Adrenal gland (tissue), 7 donors: Measurements from ENCODE around the gene ATG2B.

DNA sequence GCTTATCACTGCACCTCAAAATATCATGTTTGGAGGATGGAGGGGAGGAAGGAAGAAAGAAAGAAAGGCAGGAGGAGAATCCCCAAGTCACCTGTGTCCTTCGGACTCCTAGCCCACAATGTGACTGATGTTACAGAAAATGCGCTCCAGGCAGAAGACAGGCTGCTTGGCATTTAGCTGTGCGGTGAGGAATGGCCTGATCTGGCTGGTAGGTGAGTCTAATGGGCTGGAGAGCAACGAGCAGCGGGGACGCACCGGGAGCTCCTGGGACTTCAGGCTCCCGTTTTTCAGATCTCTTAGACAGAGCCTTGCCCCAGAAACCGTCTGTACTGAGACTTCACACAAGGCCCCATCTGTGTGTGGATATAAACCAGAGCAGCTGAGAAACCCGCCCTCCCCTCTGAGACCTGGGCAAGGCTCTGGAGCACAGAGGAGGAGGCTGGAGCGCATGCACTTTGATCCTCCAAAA is 66.4 kb downstream of the C14orf132 start:
- PRO-cap, 3 experiments, result no peak in any of the 3 experiments
- RAMPAGE, long total RNA, 4 experiments, result no peak in any of the 4 experiments
- RRBS, result no CpG with 5 or more reads among the region's 11 CpGs

- PRO-cap, 3 experiments, result no peak in any of the 3 experiments
- RAMPAGE, long total RNA, 4 experiments, result no peak in any of the 4 experiments
- RRBS, result no CpG with 5 or more reads among the region's 2 CpGs
These were observed 37.3 kb upstream of the BDKRB2 start for GRCh38 chr14:96167395-96167765.

GRCh38 chr14:96197895-96198399 is 6.7 kb upstream of the BDKRB2 start:
- PRO-cap, 3 experiments, result no peak in any of the 3 experiments
- RAMPAGE, long total RNA, 4 experiments, result no peak in any of the 4 experiments
- RRBS, result no CpG with 5 or more reads among the region's 12 CpGs

GRCh38 chr14:96252222-96252741 is 3.7 kb upstream of the BDKRB1 start:
- PRO-cap, 3 experiments, result no peak in any of the 3 experiments
- RAMPAGE, long total RNA, 4 experiments, result no peak in any of the 4 experiments
- RRBS, result no CpG with 5 or more reads among the region's 15 CpGs

GRCh38 chr14:96284454-96284790 is 28.4 kb downstream of the BDKRB1 start:
- PRO-cap, 3 experiments, result no peak in any of the 3 experiments
- RAMPAGE, long total RNA, 4 experiments, result no peak in any of the 4 experiments
- RRBS, result no CpG with 5 or more reads among the region's 1 CpG

DNA sequence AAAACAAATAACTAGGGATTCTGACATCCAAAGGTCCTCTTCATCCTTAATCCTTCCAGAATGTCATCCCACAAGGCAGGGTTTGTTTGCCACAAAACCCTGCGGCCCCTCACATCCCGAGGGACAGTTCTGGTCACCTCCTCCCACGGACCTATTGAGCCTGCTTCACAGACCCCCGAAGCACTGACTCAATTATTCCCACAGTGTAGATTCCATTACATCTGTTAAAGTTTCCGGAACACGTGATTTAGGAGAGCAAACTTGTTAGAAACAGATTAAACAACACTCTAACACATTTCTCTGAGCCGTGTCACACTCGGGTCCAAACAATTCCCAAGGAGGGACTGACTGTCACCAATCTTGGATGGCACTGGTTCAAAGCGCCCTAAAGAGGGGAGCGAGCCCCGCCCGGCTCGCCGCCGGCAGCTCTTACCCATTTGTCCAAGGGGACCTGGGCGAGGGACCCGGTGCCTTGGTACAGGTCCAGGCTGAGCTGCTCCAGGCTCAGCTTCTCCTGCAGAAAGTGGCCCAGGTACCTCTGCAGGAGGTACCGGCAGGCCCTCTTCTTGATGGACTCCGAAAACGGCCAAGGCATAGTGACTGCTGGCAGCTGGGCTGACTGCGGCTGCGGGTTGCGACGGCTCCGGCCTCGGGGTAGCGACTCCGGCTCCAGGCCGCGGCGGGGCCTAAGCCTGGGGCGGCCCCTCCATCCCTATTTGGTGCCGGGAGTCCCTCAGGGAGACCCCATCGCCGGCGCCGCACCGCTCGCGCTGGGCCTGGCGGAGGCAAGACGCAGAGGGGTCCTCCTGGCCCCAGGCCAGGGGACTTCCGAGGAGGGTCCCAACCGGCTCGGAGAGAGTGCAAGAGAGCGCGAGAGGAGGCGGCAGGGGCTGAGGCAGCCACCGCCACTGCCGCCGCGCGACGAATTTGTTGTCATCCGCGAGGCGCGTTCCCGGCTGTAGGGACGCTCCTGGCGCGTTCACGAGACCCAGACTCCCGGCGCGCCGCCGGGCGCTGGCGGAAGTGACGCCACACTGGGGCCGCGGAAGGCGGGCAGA is at the start of gene ATG2B:
Gene ATG2B (minus strand): TSS at position 960 of the 1,058 bp plus-strand sequence.
- PRO-cap, 3 experiments, result peak in 3 of 3 experiments; most common plus-strand start position 313 of the sequence (in 1); most common minus-strand start position 960 of the sequence (in 3)
- RAMPAGE, long total RNA, 4 experiments, result start-site peak on the minus strand in 4 of 4 experiments, centred at positions 963 to 972 of the sequence, 115 to 527 reads per replicate
- RRBS, result 2% methylated on average over 45 of the region's 74 CpGs

DNA sequence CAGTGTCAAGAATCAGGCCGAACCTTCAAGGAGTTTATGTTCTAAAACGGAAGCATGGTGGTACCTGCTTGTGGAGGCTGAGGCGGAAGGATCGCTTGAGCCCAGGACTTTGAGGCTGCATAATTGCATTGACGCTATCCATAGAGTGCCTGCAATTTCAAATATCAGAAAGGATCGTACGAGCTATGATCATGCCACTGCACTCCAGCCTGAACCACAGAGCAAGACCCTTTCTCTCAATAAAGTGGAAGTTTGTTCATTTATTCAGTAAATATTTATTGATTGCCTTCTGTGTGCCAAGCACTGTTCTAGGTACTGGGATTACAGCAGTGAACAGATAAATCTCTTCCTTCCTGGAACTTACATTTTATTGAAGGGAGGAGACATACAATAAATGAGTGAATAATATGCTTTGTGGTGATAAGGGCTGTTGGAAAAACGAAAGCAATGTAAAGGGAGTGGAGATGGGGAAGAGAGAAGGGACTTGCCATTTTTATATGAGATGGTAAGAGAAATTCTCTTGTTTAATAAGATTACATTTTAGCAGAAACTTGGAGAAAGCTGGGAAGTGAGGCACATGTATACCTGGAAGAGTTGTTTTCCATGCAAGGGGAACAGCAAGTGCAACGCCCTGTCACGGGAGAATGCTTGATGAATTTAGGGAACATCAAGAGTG is 1.6 kb downstream of the GSKIP start:
- PRO-cap, 3 experiments, result no peak in any of the 3 experiments
- RAMPAGE, long total RNA, 4 experiments, result no peak in any of the 4 experiments
- RRBS, result no CpG with 5 or more reads among the region's 10 CpGs

GRCh38 chr14:96860313-96861176 is 63.4 kb downstream of the VRK1 start:
- PRO-cap, 3 experiments, result no peak in any of the 3 experiments
- RAMPAGE, long total RNA, 4 experiments, result no peak in any of the 4 experiments
- RRBS, result no CpG with 5 or more reads among the region's 2 CpGs

GRCh38 chr14:96962160-96962880 is 165.1 kb downstream of the VRK1 start:
- PRO-cap, 3 experiments, result no peak in any of the 3 experiments
- RAMPAGE, long total RNA, 4 experiments, result no peak in any of the 4 experiments
- RRBS, result no CpG with 5 or more reads among the region's 3 CpGs

DNA sequence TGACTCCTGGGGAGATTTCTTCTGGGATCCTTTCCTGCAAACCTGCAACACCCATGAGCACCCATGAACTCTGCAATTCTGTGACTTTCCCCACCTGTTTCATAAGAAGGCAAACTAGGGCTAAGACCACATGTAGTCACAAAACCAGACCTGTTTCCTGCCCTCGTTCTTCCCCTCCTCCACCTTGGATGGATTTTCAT is 1084.7 kb downstream of the BCL11B start:
- PRO-cap, 3 experiments, result no peak in any of the 3 experiments
- RAMPAGE, long total RNA, 4 experiments, result no peak in any of the 4 experiments
- RRBS, result no CpG with 5 or more reads among the region's 1 CpG

GRCh38 chr14:98845066-98845490 is 426.9 kb downstream of the BCL11B start:
- PRO-cap, 3 experiments, result no peak in any of the 3 experiments
- RAMPAGE, long total RNA, 4 experiments, result no peak in any of the 4 experiments
- RRBS, result no CpG with 5 or more reads among the region's 4 CpGs

GRCh38 chr14:99229515-99230007 is 42.4 kb downstream of the BCL11B start:
- PRO-cap, 3 experiments, result no peak in any of the 3 experiments
- RAMPAGE, long total RNA, 4 experiments, result no peak in any of the 4 experiments
- RRBS, result no CpG with 5 or more reads among the region's 11 CpGs

DNA sequence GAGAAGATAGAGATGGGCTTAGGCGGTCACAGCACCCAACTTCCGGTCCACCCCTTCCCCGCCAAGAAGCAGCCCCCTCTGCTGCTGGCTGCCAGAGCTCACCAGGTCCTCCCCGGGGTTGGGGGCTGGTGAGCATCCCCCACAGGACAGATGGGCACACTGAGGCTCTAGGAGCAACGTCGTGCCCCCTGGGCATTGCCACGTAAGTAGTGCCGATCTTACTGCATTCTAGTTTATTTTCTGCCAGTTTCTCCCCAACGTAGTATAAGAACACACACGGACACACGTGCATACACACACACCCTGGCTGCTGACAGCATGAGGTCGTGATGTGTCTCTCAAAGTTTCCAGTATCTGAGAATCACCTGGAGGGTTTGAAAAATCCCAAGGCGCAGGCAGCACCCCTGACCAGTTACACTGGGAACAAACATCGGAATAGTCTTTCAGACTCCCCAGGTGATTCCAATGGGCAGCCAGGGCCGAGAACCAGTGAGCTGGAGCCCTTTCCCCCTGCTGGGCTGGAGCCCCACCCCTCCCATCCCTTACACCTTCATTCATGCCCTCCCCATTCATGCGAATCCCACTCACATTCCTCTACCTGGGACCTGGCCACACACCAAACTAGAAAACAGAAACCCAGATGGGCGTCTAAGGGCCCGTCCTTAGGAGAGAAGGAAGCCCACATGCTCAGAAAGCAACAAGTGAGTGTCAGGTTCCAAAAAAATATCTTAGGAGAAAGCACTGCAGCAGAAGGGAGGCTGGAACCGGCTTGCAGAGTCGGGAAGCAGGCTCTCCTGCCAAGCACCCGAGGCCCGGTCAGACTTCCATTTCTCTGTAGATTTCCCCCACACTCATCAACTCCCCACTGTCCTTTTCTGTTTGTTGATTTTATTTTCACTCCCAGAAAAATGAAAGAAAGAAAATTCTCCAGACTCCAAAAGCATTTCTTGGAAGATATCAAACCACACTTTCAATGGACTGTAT is 13.8 kb downstream of the BCL11B start:
- PRO-cap, 3 experiments, result no peak in any of the 3 experiments
- RAMPAGE, long total RNA, 4 experiments, result no peak in any of the 4 experiments
- RRBS, result 59% methylated on average over 7 of the region's 22 CpGs

DNA sequence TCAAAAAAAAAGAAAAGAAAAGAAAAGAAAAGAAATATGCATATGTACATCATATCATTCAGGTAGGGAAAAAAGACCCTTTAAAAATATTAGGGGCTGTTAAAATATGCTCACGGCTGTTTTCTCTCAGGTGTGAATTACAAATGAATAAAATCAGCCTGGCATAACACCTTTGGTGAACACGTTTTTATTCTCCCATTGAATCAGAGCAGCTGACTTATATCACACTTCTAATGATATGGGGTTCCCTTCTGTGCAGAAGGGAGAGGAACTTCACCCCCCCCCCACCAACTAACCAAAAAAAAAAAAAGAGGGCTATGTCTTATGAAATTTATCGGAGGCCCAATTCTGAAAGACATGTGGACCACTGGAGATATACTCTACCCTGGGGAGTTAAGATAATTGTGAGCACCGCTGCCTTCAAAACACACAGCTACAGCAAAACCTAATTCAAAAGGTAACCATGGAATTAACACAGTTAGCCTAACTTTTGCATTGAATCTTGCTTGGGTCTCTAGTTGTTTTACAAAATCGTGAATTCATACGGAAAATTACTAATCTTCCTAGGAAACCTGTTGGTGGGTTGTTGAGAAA is 4.6 kb downstream of the BCL11B start:
- PRO-cap, 3 experiments, result no peak in any of the 3 experiments
- RAMPAGE, long total RNA, 4 experiments, result no peak in any of the 4 experiments
- RRBS, result no CpG with 5 or more reads among the region's 6 CpGs

DNA sequence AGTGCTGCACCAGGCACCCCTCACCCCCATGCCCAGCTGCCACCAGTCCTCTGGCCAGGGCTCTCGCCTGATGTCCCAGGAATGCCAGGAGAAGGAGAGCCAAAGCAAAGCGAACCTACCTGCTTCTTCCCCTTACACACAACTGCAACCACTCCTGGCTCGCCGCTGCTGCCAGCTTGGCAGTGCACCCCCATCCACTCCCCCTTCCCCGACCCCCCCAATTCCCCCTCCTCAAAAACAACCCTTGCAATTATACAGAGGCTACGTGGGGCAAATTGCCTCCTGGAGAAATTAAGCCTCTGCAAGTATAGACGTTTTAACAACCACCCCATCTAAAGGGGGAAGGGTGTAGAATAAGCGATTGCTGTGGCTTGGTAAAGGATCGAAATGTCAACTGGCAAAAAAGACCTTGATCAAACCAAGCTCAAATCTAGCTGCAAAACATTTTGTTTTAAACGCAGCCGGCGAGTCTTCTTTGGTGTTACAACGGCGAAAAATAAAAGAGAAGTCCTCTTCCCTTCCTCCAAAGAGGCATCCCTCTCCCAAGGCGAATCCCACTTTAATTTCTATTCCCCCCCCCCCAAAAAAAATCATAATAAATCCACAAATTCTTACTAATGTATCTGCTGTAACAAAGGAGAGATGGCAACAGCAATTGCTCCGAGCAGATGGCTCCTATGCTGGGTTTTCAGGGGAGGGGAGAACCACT is 2.9 kb downstream of the BCL11B start:
- PRO-cap, 3 experiments, result no peak in any of the 3 experiments
- RAMPAGE, long total RNA, 4 experiments, result no peak in any of the 4 experiments
- RRBS, result no CpG with 5 or more reads among the region's 16 CpGs

DNA sequence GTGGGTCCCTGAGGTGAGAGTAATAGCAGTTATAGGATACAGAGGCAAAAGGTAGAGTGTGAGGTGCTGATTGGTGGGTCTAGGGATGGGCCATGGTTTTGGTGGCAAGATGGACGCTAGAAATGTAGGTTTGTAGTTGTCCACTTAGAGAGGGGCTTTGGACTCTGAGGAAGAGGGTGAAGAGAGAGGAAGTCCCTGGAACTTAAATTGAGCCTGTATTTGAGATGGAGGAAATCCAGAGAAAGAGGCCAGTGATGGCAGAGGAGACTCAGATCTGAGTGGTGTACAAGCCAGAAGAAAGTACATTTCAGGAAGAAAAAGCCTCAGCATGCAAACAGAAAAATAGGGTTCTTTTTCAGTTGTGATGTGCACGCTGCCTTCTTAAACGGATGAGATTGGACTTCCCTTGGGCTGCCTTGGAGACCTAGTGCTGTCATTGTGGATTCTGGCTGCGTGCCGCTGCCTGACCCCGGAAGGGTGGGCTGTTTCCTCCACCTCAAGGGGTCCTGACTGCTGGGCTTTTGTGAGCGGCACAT is 24.8 kb downstream of the CCNK start:
- PRO-cap, 3 experiments, result no peak in any of the 3 experiments
- RAMPAGE, long total RNA, 4 experiments, result no peak in any of the 4 experiments
- RRBS, result no CpG with 5 or more reads among the region's 7 CpGs

- PRO-cap, 3 experiments, result no peak in any of the 3 experiments
- RAMPAGE, long total RNA, 4 experiments, result no peak in any of the 4 experiments
- RRBS, result no CpG with 5 or more reads among the region's 28 CpGs
These were observed 48.7 kb downstream of the CCNK start for GRCh38 chr14:99529659-99530593.

GRCh38 chr14:99537364-99537938 is 56.2 kb downstream of the CCNK start:
- PRO-cap, 3 experiments, result peak in 1 of 3 experiments; most common plus-strand start chr14:99537667 (in 1); most common minus-strand start chr14:99537540 (in 1)
- RAMPAGE, long total RNA, 4 experiments, result no peak in any of the 4 experiments
- RRBS, result no CpG with 5 or more reads among the region's 7 CpGs

DNA sequence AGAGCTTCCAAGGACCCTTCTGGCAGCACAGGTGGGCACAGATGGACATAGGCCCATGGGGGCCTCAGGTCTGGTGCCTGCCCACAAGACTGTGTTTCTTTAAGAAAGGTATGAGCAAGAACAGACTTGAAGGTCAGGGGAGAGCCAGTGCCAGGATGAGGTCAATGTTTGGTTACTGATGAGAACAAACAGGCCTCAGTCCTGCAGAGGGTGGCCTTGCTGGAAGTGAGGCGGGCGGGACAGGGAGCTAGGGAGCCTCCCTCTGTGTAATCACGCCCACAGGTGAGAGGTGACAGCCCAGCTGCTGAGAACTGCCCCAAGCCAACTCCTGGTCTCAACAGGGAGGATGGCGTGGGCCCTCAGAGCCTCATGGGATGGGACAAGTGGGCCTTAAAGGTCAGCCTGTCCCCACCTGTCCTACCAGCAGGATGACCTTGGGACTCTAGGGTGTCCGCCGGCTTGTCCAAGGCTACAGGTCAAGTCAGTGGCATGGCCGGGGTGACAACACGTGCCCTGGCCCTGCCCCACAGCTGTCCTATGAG is 49.0 kb downstream of the CCDC85C start:
- PRO-cap, 3 experiments, result peak in 1 of 3 experiments; most common plus-strand start position 213 of the sequence (in 1)
- RAMPAGE, long total RNA, 4 experiments, result no peak in any of the 4 experiments
- RRBS, result no CpG with 5 or more reads among the region's 8 CpGs

DNA sequence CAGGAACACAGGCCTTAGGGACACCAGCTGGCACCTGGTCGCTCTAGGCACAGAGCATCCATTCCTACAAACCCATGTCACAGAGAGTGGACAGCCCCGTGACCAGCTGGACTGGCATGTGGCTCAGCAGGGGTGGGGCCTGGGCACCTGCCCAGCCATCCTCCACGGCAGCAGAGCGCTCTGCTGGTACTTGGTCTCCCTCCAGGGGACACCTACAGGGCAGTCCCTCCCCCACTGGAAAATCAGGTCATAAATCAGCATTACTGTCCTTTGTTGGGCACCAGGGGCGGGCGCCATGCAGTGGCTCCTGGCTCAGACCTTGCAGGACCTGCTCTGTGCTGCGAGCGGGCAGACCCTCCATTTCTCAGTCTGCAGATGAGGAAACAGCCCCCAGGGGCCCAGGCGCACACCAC is 42.7 kb downstream of the CCDC85C start:
- PRO-cap, 3 experiments, result no peak in any of the 3 experiments
- RAMPAGE, long total RNA, 4 experiments, result no peak in any of the 4 experiments
- RRBS, result no CpG with 5 or more reads among the region's 9 CpGs